ENCODE measurements around a stretch of chr4.

DNA sequence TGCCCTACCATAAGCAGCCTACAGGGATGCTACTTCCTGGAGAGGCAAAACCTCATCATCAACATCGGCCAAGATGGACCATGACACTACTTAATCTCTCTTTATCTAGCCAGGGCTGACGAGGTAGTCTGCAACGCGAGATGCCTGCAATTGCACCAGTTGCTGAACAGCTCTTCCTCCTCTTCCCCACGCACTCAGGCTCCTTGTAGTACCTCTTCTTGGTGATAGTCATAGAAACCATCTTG, 271.6 kb downstream of the PTTG2 start:
- RRBS, result no CpG with 5 or more reads among the region's 5 CpGs

GRCh38 chr4:38522936-38523431, 141.0 kb upstream of the KLF3 start:
- RRBS, result no CpG with 5 or more reads among the region's 4 CpGs

- RRBS, result no CpG with 5 or more reads among the region's 14 CpGs
These were observed 3.2 kb downstream of the KLF3 start for GRCh38 chr4:38666742-38668098.

GRCh38 chr4:38672089-38672823, 8.3 kb downstream of the KLF3 start:
- RRBS, result 31% methylated on average over 3 of the region's 12 CpGs

DNA sequence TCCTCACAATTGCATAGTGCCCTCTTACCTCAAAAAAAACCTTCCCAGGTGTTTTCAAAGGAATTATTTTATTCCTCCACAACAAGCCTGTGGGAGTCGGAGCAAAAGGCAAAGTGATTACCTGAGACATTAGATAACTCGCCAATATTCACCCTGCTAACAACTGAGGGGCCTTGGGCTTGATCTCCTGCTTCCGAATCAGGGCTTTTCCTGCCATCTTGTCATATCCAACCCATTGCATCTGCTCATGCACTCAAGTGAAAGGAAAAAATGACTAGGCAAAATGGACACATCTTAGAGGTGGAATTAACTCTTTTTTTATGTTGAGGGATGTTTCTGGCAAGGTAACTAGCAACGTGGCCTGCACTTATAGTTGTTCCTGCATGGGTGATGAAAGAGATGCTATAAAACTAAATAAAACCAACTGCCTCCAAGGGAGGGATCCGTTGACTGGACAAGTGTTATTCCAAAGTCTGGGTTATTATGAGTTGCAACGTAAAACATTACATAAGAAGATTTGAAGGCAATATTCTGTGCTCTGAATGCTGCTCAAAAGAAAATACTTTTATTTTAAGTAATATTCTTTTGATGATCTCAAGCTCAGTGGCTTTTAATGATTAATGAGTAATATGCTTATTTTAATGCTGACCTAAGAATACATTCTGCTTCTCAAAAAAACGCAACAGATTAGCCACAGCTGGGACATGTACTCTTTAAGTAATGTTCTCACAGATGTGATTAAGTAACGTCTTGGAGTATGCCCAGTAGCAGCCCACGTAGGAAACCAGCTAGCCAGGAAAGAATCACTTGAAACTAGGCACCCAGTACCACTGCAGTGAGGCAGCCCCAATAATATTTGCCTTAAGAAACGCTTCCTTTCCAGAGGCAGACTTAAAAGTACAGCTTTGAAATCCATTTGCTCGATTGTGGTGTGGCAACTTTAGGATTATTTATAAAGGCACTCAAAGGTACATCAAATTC, 27.4 kb downstream of the KLF3 start:
- RRBS, result no CpG with 5 or more reads among the region's 11 CpGs

DNA sequence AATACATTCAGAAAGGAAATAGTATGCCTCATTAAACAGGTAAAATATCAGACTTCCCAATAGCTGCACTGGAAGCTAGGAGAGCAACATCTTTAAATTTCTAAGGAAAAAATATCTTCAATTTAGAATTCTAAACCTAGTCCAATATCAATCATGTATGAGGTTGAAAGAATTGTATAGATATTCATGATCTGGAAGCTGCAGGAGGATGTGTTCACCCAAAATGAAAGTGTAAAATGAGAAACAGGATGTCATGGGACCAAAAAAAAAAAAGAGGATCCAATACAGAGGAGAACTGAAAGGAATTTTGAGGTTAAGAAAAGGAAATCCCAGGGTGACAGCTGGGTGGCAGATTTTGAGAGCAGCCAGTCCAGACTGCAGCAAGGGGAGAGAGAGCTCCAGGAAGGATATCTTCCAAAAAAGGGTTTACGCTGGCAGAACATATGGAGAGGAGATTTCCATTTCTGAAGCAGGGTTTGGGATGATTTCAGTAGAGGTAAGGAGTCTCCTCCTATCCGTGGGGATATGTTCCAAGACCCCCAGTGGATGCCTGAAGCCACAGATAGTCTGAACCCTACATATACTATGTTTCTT, 38.9 kb downstream of the TLR10 start:
- RRBS, result no CpG with 5 or more reads among the region's 2 CpGs

DNA sequence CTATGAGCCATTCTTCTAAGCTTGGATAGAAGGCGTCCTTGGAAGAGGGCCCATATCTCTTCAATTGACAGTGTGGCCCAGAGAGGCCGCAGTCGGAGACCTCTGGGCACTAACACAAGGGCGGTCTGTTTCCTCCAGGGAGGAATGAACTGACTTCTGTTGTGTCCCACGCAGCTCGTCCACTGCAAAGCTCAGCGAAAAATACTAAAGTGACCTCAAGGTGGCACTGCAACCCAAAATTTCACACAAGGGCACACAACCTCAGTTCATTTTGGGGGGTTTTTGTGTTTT, 23.3 kb downstream of the TLR10 start:
- RRBS, result no CpG with 5 or more reads among the region's 7 CpGs

GRCh38 chr4:38785905-38786484, 3.2 kb upstream of the TLR10 start:
- RRBS, result no CpG with 5 or more reads among the region's 9 CpGs

GRCh38 chr4:38792694-38793083, 9.9 kb upstream of the TLR10 start:
- RRBS, result no CpG with 5 or more reads among the region's 2 CpGs

GRCh38 chr4:38855846-38856496, 646 bp downstream of the TLR6 start:
- RRBS, result no CpG with 5 or more reads among the region's 6 CpGs

DNA sequence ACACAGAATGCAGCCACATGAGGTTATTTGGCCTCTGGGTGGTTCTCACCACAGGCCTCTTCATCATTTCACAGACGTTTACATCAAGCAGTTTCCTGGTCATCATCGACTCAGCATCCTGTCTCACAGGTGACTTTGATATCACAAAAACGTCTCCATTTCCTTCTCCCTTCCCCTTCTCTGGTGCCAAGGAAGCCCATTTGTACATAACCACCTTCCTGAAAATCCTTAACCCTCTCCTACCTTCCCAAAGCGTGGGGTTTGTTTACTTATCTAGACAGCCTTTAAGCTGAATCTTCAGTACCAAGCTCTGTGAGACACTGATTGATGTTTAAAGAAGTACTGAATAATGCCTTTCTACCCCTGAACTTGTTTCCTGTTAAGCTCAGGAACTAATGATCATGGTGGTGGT, 81.9 kb downstream of the FAM114A1 start:
- RRBS, result no CpG with 5 or more reads among the region's 4 CpGs

DNA sequence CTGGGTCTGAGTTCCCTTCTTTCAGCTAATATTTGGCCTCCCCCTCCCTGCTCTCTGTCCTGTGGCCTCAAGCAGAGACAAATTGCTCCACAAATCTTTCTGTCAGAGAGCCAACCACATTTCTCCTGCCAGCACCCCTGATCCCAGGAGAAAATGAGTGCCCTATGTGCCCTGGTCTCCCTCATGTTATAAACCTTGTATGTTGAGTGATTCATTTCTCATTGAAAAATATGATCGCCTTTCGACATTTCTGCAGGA, 82.0 kb downstream of the TMEM156 start:
- RRBS, result no CpG with 5 or more reads among the region's 2 CpGs

GRCh38 chr4:39117078-39117699, 55.2 kb downstream of the KLHL5 start:
- RRBS, result no CpG with 5 or more reads among the region's 4 CpGs

GRCh38 chr4:39410300-39411016, 3.7 kb downstream of the KLB start:
- RRBS, result no CpG with 5 or more reads among the region's 9 CpGs

DNA sequence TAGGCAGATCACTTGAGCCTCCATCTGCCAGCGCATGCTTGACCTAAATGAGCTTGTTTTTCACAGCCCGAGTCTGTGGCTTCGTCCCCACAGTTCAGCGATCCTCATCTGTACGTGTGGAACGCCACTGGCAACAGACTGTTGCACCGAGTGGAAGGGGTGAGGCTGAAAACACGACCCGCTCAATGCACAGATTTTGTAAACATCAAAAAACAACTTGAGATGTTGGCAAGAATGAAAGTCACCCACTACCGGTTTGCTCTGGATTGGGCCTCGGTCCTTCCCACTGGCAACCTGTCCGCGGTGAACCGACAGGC, 12.5 kb downstream of the RPL9 start:
- RRBS, result no CpG with 5 or more reads among the region's 14 CpGs

- RRBS, result no CpG with 5 or more reads among the region's 5 CpGs
These were observed 10.7 kb downstream of the LIAS start for GRCh38 chr4:39469241-39470292.

DNA sequence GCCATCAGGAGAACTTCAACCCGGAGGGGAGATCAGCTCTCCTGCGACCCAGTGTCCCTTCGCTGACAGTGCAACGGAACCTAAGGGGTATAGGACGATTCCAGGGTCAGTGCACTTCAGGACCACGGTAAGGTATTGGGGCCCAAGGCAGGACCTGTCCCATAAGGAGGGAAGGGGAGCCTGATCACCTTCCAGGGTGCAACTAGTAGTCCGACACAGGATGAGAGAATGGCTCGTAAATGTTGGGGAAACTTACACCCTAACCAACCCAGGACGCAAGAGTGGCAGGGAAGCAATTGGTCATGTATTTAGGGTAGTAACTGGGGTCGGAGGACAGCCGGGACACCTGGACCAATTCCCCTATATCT, 26.4 kb downstream of the LIAS start:
- RRBS, result no CpG with 5 or more reads among the region's 11 CpGs

DNA sequence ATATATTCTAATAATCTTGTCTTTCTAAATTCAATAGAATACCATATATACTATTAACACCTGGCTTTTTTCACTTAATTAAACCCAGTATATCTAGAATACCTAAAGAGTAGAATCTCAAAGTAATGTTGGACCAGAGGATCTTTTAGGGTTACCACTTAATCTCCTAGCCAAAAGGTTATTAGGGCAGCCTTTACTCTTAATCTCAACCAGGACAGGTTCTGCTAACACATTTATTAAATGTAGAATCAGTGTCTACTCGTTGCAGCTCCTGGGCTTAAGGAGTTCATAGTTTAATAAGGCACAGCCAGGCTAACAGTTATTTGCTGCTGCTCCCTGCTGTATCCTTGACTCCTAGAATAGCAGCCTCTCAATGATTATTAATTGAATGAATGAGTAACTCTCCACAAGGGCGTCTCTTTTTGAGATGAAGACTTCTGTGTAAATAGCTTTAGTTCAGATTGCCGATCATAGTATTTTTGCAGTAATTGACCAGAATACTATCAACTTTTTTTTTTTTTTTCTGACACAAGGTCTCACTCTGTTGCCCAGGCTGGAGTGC, 3.2 kb downstream of the UGDH start:
- RRBS, result no CpG with 5 or more reads among the region's 3 CpGs

GRCh38 chr4:40199428-40199809, 2.6 kb downstream of the RHOH start:
- RRBS, result no CpG with 5 or more reads among the region's 5 CpGs

GRCh38 chr4:40301499-40302071, 33.5 kb upstream of the CHRNA9 start:
- RRBS, result 20% methylated on average over 1 of the region's 7 CpGs

All from AG09309 (cell line).